ENCODE measurements around the genes IZUMO2, MYH14, ASPDH and CLEC11A.

- RRBS, result no CpG with 5 or more reads among the region's 26 CpGs
These were observed 5.0 kb upstream of the ATF5 start for GRCh38 chr19:49923833-49924628.

DNA sequence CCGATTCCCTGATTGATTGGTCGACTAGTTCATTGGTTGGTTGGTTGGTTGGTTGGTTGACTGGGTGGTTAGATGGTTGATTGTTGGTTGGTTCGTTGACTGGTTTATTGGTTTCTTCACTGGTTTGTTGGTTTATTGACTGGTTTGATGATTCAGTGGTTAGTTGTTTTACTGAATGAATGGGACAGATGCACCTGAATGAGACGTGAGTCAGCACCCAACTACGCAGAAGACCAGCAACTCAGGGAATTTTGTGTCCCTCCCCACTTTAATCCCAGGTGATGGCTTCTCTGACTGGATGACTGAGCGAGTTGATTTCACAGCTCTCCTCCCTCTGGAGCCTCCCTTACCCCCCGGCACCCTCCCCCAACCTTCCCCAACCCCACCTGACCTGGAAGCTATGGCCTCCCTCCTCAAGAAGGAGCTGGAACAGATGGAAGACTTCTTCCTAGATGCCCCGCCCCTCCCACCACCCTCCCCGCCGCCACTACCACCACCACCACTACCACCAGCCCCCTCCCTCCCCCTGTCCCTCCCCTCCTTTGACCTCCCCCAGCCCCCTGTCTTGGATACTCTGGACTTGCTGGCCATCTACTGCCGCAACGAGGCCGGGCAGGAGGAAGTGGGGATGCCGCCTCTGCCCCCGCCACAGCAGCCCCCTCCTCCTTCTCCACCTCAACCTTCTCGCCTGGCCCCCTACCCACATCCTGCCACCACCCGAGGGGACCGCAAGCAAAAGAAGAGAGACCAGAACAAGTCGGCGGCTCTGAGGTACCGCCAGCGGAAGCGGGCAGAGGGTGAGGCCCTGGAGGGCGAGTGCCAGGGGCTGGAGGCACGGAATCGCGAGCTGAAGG is 3.1 kb upstream of the NUP62 start:
- RRBS, result no CpG with 5 or more reads among the region's 27 CpGs

- RRBS, result no CpG with 5 or more reads among the region's 6 CpGs
These were observed 8.3 kb upstream of the SIGLEC11 start for GRCh38 chr19:49969266-49969717.

DNA sequence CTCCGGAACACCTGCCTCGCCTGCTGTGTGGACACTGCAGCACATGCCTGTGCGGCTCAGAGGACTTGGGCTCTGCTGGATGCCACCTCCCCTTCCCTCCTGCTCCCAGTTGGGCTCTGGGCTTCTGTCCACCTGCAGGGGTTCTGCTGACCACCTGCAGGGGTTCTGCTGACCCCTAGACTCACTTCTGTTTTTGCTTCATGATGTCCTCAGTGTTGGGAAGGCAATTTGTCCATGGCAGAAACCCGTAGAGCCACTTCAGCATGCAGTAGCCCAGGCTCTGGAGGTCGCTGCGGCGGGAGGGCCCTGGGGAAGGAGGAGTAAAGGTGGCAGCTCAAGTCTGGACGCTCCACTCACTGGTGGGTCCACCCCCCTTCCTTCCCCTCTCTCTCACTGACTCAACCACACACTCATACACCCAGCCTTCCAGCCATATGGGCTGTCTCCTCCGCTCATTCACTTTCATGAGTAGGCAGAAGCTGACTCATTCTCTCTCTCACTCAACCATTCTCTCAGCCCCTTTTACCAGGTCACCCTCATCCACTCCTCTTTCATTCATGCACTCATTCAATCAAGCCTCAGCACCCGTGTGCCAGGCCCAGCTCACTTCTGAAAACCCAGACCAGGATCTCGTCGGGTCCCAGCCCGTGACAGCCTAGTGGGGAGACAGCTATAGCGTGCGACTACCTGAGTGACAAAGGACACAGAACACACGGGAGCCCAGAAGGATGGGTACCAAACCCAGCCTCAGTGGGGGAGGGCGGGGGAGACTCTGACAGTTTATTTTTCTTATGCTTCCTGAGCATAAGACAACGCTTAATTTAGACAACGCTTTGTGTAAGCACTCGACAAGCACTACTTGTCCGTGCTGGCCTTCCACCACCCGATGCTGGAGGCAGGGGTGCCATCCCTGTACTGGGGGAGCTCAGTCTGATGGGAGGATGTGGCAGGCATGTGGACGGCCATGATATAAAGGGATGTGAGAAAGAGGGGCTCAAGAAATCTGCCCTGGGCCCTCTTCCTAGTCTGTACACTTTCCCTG is 27.5 kb upstream of the SIGLEC11 start:
- RRBS, result no CpG with 5 or more reads among the region's 23 CpGs

GRCh38 chr19:50147308-50148637 is 15.3 kb downstream of the IZUMO2 start:
- RRBS, result 1% methylated on average over 19 of the region's 56 CpGs

DNA sequence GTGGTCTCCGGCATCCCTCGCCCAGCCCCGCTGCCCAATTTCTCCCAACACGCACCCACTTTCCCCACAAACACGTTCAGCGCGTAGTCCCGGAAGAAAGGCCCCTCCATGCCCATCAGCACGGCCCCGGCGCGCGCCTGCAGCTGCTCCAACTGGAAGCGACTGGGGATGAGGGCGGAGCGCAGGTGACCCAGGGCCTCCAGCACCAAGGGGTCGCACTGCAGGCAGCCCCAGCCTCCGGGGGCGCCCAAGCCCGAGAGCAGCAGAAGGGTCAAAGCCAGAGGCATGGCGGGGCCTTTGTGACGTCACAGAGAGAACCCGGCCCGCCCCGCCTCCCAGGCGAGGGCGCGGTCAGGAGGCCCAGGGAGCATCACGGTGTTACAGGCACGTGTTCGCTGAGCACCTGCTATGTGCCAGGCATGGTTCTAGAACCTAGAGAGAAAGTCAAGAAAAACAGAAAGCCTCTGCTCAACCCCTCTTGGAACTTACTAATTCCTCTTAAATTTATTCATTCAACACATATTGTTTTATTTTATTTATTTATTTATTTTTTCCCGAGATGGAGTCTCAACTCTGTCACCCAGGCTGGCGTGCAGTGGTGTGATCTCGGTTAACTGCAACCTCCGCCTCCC is at the start of gene IZUMO2:
Gene IZUMO2 (minus strand): TSS at position 374 of the 632 bp plus-strand sequence.
- RRBS, result 68% methylated on average over 19 of the region's 35 CpGs

DNA sequence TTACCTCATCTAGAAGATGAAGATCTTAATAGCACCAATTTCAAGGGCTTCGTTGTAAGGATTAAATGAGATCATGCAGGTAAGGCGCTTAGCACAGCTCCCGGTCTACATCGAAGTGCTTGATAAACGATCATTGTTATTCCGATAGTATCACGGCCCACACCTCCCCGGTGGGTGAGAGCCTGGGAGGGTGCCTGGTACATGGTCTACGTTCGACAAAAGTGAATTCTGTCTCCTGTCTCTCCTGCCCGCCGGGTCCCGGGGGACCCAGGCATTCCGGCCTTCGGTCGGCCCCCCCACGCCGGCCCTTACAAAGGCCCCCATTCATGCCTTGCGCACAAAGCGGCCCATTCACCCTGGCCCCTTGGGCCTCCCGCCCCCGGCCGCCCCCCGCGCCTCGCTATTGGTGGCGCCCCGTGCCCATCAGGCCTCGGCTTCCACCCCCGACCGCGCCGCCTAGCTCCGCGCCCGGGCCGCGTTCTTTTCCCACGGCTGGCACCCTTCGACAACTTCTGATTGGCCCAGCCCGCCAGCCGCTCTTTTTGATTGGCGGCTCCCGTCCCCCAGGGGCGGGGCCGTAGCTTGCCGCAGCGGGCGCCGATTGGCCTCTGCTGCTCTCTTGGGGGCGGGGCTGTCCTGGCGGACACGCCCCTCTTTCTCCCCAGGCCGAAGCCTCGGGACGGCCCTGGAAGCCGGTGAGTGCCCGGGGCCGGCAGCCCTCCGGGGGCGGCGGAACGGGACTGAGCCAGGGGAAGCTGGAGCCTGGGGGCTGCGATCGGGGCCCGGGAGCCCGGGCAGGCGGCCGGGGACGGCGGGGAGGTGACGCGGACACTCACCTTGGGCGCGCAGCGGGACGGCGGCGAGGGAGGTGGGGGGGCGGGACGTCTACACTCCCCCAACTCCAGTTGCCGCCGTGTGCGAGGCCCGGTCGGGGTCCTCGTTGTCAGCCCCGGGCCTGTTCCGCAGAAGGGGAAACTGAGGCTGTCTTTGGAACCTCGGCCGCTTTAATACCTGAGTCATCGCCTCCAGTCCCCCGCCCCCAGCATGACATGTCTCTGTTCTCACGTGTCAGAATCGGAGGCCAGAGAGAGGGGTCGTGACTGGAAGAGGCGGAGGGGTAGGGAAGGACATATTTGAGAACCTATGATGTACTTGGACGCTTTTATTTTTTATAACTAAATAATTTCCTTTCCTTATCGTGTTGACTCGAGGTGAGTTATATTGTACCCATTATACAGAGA is at the start of gene MYH14:
Gene MYH14 (plus strand): TSS at position 646 of the 1,241 bp plus-strand sequence.
- RRBS, result 8% methylated on average over 32 of the region's 100 CpGs

- RRBS, result no CpG with 5 or more reads among the region's 12 CpGs
These were observed 53.9 kb downstream of the MYH14 start for GRCh38 chr19:50257261-50257701.

DNA sequence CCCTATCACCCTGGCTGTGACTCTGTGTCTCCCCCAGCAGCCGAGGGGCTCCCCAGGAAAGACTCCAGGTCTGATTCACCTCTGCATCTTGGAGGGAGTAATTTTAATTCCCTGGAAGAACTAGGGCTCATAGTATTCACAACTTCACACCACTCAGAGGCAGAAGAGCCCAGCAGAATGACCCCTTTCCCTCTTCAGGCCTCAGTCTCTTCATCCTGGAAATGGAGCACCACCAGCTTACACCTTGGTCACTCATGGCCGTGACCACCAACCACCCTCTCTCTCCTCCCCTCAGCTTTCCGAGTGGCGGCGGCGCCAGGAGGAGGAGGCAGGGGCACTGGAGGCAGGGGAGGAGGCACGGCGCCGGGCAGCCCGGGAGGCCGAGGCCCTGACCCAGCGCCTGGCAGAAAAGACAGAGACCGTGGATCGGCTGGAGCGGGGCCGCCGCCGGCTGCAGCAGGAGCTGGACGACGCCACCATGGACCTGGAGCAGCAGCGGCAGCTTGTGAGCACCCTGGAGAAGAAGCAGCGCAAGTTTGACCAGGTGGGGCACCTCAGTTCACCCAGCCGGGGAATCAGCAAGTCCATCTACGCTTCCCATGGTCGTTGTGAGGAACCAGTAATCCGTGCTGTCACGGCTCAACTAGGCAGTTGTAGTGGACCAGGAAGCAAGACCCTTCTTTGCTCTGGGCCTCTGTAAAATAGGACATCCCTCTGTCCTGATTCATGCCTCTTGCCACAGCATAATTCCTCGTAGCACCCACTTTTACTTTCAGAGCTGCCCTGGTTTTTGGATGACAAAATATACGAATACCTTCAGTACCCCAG is 47.7 kb downstream of the KCNC3 start:
- RRBS, result 99% methylated on average over 12 of the region's 29 CpGs

GRCh38 chr19:50286166-50286857 is 42.9 kb downstream of the KCNC3 start:
- RRBS, result 95% methylated on average over 13 of the region's 20 CpGs

DNA sequence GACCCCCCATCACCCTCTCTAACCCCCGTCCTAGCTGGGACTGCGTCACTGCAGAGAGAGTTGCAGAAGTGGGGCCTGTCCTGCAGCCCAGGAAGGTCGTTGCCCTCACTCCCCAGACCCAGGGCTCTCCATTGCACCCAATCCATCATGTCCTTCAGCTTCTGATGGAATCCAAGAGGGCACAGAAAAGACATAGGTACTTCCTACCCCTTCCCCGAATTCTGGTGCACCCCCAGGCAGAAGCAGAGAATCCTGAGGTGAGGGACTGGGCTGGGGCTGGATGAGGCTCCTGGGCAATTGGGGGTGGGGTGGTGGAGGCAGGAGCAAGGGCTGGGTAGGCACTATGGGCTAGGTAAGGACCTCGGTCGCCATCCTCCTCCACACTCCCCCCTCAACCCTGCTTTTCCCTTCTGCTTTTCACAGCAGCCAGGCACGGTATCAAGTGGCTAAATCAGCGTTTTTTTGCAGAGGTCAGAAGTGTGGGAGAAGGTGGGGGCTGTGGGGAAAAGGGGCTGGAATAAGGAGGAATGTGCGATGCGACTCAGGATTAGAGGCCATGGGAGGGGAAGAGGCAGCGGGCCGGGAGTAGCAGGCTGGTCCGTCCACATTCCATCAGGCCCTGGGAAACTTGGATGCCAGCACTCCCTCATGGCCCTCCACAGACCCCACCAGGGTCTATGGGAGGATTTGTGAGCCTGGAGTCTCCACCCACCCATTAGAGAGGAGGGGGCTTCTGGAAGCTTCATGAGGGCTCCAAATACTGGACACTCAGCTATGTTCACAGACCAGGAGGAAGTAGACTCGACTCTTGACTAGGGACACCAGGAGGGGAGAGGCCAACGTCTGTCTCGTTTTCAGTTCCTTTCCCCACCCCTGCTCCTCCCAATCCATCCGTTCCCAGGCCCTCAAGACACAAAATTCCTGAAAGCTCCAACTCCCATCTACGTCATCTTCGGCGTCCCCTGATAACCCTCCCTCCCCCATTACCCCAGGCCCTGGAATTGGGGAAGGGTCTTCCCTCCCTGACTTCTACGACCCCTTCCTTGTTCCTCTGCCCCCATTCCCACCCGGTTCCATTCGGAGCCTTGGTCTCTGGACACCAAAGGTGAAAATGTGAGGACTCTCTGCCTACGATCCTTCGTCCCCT is 3.1 kb upstream of the KCNC3 start:
- RRBS, result no CpG with 5 or more reads among the region's 25 CpGs

GRCh38 chr19:50374598-50374893 is 1.7 kb upstream of the NR1H2 start:
- RRBS, result no CpG with 5 or more reads among the region's 6 CpGs

DNA sequence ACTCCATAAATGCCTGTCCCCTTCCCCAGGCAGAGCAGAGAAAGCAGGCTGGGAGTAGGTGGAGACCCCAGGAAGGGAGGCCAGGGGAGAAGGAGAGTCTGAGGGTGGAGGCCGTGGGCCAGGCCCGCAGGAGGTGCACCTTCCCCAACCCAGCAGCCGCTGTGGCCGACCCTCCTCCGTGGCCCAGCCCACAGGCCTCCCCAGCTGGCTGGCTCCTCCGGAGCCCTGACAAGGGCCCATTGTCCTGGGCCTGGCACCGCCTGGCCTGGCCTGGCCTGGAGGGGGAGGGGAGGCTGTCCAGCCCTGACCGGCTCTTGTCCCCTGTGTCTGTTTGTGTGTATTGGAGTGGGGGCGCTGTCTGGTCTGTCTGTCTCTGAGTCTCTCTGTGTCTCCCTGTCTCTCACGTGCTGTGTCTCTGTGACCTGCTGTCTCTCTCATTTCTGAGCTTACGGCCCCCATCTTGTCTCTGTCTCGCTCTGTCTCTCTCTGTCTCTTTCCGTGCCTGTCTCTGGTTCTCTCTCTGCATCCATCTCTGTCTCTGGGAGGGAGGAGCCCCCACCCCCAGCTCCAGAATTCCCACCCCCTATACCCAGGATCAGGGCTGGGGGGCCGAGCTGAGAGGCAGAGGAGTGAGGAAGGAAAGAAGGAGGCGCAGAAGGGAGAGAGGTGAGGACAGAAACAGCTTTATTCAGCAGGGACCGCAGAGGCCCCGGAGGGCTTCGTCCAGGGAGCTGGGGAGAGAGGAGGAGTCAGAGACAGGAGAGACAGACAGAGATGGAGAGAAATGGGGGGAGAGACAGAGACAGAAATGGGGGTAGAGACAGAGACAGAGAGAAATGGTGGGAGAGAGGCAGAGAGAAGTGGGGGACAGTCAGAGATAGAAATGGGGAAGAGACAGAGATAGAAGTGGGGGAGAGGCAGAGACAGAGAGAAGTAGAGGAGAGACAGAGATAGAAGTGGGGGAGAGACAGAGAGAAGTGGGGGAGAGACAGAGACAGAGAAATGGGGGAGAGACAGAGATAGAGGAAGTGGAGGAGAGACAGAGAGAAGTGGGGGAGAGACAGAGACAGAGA is 14.0 kb downstream of the JOSD2 start:
- RRBS, result 63% methylated on average over 2 of the region's 18 CpGs

- RRBS, result 60% methylated on average over 3 of the region's 18 CpGs
These were observed at the start of gene ASPDH for GRCh38 chr19:50513706-50514201. ASPDH (minus strand) TSS chr19:50513913.

DNA sequence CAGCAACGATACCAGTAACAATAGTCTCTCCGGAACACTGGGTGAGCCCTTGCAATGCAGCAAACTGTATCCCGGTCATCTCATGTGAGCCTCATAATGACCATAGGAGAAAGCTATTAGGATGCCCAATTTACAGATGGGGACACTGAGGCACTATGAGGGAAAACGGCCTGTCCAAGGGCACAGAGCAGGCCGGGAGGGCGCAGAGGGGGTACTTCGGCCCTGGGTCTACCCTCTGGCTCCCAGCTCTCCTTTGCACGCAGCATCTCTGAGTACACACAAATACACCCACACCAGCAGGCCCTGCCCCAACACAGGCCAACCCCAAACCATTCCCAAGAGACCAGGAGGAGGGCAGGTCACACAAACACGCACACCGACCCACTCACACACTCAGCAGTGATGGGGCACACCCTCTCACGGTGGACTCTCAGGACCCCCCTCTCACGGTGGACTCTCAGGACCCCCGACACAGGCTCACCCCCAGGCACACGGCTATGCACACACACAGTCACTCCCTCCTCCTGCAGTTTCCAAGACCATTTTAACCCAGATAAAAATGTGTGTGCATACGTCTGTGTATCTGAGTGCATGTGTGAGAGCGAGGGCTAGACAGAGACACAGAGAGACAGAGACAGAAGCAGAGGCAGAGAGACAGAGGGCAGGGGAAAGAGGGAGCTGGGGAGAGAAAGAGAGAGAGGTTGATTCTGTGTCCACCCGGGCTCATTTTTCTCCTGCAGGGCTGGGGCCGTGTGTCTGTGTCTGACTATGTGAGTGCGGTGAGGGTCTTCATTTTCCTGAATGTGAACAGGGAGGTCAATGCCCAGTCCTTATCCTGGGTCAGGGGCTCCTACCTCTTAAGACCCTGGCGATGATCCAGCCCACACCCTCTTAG is 18.0 kb downstream of the LRRC4B start:
- RRBS, result 36% methylated on average over 3 of the region's 20 CpGs

DNA sequence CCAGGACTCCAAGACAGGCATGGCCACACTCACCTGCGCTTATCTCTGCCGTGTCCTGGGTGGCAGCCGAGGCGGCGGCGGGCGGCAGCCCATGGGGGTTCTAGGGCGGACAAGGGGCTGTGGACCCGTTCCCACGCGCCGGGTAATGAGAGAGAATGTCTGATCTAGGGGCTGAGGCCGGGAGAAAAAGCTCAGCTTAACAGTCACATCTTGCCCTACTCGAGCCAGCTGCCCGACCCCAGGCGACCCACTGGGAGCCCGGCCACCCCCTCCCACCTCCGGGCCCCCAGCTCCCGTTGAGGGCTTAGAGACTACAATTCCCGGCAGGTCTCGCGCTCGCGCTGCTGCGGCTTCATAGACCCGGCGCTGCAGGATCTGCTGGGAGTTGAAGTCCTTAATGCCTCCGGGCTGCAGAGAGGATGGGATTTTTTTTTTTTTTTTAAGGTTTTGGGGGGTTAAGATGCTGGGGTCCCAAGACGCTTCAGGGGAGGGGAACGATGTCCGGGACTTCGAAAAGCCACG is 628 bp downstream of the SYT3 start:
- RRBS, result 8% methylated on average over 18 of the region's 33 CpGs

DNA sequence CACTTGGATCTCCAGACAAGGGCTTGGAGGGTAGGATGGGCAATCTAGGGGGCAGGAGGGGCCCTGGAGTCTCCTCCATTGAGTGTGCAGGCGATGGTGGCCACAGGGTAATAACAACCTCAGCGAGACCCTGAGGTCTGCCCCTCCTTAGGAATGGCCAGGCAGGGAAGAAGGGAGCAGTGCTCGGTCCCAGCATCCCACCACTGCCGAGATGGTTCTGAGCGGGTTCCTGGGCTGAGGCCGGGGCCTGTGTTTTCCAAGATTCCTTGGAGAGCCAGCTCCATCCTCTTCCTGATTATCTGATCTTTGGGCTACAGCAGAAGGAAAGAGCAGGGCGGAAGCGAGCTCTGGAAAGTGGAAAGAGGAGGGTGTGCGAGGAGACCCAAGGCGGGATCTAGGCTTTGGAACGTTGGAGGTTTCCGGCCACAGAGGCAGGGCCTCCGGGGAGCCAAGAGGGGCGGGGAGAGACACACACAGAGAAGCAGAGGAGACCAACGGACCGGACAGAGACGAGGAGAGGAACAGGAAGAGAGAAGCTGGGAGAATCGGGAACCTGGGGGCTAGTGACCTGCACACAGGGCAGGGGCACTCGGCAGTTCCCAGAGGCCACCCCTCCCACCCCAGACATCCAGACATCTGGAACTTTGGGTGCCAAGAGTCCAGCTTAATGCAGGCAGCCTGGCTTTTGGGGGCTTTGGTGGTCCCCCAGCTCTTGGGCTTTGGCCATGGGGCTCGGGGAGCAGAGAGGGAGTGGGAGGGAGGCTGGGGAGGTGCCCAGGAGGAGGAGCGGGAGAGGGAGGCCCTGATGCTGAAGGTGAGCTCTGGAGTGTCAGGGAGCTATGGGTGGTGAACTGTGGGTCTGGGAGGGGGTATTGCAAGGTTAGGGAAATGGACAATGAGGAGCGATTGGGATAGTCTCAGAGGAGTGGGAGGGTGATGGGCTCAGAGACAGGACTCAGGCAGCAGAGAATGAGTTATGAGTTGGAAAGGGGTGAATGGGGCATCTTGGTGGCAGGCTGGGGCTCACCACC is at the start of gene CLEC11A:
Gene CLEC11A (plus strand): TSS at position 506 of the 1,031 bp plus-strand sequence.
- RRBS, result 26% methylated on average over 4 of the region's 22 CpGs

GRCh38 chr19:50724225-50724967 is 1.2 kb downstream of the CLEC11A start:
- RRBS, result 3% methylated on average over 2 of the region's 58 CpGs

- RRBS, result no CpG with 5 or more reads among the region's 31 CpGs
These were observed 5.2 kb downstream of the CLEC11A start for GRCh38 chr19:50728308-50728853.

DNA sequence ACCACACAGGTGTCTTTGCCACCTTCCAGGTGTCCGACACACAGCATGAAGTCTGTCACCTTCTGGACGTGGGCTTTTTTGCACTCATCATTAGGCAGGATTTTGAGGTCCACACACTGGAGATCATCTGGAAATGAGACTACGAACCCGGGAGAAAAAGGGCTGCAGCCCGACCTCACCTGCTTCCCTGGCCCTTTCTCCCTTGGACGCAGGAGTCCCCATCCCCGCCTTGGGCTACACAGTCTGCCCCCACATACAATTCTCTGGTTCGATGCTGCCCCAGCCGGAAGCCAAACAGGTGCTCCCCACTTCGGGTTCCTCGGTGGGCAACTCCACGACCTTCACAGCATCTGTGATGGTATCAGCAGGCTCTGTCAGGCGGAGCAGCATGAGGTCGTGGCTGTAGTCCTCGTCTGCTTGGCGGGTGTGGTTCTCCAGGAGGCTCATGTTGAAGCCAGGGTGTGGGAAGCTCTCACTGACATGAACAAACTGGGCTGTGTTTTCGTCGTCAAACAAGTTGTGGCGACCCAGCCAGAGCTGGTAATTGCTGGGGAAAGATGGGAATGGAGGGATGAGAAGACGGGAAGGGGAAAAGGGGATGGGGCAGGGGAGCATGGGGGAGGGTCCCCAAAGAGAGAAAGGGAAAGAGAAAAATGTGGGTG is 3.6 kb downstream of the KLK1 start:
- RRBS, result 10% methylated on average over 2 of the region's 20 CpGs